A375 (cell line): ENCODE measurements around the genes SLC25A15 and KBTBD7.

- RAMPAGE, long total RNA: no peak
Observed at GRCh38 chr13:40388485-40389102, 277.8 kb downstream of the FOXO1 start.

DNA sequence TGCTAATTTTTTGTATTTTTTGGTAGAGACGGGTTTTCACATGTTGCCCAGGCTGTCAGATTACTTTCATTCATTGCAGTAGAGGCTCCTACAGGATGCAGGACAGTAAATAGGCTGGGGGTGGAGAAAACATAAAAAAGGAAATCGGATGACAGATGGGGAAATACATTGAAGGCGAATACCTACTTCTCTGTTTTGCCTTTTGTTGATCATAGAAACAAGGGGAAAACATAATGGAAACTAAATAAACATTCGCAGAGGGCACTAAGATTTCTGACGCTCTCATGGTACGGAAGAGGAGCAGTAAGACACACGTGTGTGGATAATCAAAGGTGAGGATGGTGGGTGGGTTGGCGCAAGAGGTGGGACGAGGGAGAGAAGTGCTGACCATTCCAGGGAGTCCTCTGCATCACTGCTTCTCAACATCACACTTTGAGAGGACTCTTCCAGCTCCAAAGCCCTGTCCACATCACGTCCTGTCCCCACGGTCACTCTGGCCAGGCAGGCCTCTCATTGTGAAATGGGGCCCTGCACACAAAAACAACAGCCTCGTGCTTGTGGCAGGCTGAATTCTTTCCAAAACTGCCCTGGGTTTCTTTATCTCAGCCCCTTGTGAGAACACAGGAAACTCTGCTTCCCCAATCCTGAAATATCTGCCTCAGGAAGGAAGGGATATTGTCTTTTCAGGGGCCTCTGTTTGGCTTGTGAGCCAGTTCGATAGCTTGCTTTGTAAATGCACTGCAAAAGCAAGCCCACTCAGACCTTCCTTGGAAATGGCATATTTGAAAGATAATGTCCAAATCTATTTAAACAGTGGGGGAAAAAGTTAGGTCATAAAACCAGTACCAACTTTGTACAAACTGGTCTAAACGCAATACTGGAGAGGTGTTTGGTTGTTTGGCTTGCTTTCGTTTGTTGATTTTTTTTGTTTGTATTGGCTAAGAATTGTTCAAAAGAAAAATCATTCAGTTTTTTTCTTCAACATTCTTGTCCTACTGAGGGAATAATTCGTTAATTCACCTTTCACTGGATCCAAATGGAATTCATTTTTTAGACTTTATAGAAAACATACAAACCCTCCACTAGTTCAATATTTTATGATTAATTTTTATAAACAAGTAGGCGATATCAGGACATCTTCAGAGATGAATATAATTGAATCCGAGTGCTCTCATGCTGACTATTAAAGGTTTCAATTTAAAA, 188.4 kb downstream of the FOXO1 start:
- RAMPAGE, long total RNA: no peak

DNA sequence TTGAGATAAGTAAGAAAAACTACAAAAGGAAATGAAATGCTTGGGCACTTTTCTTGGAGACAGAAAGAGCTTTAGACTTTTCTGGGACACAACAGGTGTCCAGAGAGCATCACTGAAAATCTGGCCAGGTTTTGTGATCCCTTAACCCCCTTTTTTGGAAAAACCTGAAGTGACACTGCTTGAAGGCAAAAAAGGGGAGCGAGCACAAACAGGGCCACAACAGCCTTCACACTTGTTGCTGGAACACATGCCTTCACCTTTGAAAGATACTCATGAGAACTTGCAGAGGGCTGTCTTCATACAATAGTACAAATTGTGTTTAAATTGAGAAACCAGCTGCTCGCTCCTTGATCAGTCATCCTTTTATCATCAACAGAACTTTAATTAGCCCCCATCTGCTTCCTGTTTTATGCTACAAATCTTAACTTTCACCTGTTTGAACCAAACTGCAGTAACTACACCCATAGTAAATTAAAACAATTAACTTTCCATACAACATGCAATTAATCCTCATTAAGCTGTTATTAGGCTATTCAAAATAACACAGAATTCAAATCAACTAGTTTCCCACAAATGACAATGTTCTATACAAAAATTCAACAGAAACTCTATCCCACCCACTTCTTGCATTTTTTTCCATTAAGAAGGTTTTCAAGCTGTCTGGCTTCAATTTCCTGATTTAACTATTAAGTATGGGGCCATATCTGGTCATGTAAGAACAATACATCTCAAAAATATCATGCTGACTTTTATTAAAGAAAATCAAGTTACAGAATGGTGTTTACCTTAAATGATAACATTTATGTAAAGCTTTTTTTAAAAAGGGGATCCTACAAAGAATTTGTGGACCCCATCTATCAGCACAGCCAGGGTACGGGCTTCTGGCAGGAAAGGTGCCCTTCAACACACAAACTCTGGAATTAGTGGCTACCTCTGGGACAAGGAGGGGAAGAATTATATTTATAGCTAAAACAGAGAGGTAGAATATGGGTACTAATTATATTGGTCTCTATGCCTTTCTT, 85.1 kb downstream of the FOXO1 start:
- RAMPAGE, long total RNA: no peak

- RAMPAGE, long total RNA: no peak
Observed at GRCh38 chr13:40618786-40619299, 47.6 kb downstream of the FOXO1 start.

GRCh38 chr13:40789103-40790476, at the start of gene SLC25A15:
Gene SLC25A15, plus strand, starts transcription at chr13:40789611.
- RAMPAGE, long total RNA: no peak

- RAMPAGE, long total RNA: no peak
Observed at GRCh38 chr13:40790920-40791461, 1.6 kb downstream of the SLC25A15 start.

DNA sequence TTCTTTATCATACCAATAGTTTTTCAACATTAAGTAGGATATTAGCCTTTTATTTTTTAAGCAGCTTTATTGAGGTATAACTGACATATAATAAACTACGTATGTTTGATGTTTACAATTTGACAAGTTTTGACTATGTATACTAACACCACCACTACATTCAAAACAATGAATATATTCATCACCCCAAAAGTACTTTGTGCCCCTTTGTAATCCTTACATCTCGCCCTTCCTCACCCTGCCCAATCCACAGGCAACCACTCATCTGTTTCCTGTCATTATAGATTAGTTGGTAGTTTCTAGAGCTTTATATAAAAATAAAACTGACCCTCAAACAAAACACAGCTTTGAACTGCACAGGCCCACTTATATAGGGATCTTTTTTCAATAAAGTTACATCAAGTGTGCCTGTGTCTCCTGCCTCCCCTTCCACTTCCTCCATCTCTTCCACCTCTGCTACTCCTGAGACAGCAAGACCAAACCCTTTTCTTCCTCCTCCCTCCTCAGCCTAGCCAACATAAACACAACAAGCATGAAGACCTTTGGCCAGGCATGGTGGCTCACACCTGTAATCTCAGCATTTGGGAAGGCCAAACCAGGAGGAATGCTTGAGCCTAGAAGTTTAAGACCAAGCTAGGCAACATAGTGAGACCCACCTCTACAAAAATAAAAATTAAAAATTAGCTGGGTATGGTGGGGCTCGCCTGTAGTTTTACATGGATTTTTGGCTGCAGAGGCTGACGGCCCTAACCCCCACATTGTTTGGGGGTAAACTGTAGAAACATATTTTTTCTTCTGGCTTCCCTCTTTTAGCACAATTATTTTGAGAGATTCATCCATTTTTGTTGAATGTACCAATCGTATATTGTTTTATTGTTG, 72.7 kb downstream of the ELF1 start:
- RAMPAGE, long total RNA: no peak

DNA sequence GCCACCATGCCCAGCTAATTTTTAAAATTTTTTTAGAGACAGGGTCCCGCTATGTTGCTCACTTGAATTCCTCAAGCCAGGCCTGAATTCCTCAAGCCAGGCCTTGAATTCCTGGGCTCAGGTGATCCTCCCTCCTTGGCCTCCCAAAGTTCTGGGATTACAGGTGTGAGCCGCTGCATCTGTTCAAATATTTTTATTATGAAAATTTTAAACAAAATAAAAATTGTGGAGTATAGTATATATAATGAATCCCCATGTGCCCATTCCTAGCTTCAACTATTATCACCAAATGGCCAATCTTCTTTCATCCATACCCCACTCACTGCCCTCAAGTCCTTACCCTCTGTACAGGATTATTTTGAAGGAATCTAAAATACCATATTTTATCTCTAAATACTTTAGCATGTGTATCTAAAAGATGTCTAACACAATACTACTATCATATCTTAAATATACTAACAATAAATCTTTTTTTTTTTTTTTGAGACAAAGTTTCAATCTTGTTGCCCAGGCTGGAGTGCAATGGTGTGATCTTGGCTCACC, 66.5 kb downstream of the ELF1 start:
- RAMPAGE, long total RNA: no peak

GRCh38 chr13:40967514-40967961, 51.6 kb downstream of the ELF1 start:
- RAMPAGE, long total RNA: no peak

- RAMPAGE, long total RNA: no peak
Observed at GRCh38 chr13:40971281-40971831, 47.8 kb downstream of the ELF1 start.

- RAMPAGE, long total RNA: no peak
Observed at GRCh38 chr13:40982341-40983198, 36.5 kb downstream of the ELF1 start.

DNA sequence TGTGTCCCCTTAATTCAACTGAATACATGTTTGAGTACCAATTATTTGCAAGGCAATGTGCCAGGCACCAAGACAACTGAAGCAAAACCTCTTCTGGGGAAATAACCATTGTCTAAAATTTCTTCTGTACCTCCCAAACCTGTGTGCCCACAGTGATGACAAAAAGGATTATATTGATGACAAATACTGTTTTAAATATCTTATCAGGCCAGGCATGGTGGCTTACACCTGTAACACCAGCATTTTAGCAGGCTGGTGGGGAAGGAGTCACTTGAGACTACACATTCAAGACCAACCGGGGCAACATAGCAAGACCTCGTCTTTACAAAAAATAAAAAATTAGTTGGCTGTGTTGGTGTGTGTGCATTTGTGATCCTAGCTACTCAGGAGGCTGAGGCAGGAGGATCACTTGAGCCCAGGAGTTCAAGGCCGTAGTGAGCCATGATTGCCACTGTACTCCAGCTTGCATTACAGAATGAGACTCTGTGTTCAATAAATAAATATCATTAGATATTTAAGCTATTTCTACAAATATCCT, 35.0 kb downstream of the ELF1 start:
- RAMPAGE, long total RNA: no peak

GRCh38 chr13:41017092-41018195, 1.7 kb downstream of the ELF1 start:
- RAMPAGE, long total RNA: no peak

DNA sequence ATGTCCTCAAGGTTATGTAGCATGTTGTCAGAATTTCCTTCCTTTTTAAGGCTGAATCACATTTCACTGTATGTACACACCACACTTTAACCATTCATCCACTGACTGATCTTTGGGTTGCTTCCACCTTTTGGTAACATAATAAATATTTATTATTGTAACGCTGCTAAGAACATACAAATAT, 11.1 kb upstream of the WBP4 start:
- RAMPAGE, long total RNA: no peak

GRCh38 chr13:41051293-41051757, 10.0 kb upstream of the WBP4 start:
- RAMPAGE, long total RNA: no peak

GRCh38 chr13:41054219-41054584, 7.1 kb upstream of the WBP4 start:
- RAMPAGE, long total RNA: no peak

- RAMPAGE, long total RNA: no peak
Observed at GRCh38 chr13:41177901-41178534, 16.4 kb downstream of the KBTBD7 start.

GRCh38 chr13:41193835-41194930, at the start of gene KBTBD7:
Gene KBTBD7, minus strand, starts transcription at chr13:41194569.
- RAMPAGE, long total RNA: no peak

- RAMPAGE, long total RNA: no peak
Observed at GRCh38 chr13:41383518-41384200, 72.6 kb downstream of the NAA16 start.

DNA sequence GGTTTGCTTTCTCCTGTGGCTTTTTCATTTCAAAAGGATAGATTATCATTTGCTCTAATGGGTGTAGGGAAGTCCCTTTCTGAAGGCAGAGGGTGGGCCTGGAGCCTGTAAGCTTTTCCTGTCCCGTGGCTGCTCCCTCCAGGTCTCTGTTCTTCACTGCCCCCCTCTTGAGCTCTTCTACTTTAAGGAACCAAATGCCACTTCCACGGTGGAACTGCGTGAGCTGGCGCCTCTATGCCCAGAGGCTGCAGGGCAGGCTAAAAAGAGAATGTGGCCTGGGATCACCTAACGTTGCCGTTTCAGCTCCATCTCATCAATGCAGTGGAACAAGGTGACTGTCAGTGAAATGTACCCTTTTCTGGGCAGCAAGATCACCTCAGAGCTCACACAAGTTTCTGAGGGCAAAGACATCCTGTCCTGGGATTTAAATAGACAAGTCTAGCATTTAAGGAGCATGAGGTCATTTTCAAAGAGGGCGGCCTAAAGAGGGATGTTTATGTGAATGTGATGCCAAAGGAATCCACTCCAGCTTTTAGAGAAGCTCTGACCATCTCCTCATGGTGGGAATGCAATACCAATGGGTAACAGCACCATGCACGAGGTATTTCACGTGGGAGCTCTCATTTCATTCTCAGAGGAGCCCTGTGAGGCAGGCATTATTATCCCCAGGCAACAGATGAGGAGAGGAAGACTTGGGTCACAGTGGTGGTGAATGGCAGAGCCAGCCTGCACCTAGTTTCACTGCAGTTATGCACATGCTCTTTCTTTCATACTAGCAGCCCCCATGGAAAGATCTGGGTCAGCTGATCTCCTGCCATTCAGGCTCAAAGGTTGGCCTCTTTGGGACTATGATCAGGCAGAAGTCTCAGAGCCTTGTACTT, 39.2 kb downstream of the RGCC start:
- RAMPAGE, long total RNA: no peak